Placental pericyte (primary cell): ENCODE measurements around a stretch of chr20.

- CAGE, long polyA plus RNA = no peak
Measured at GRCh38 chr20:9292917-9293538, 221.4 kb upstream of the LAMP5 start.

- CAGE, long polyA plus RNA = no peak
Measured at GRCh38 chr20:9332687-9333785, 181.4 kb upstream of the LAMP5 start.

- CAGE, long polyA plus RNA = no peak
Measured at GRCh38 chr20:9356769-9357092, 157.7 kb upstream of the LAMP5 start.

DNA sequence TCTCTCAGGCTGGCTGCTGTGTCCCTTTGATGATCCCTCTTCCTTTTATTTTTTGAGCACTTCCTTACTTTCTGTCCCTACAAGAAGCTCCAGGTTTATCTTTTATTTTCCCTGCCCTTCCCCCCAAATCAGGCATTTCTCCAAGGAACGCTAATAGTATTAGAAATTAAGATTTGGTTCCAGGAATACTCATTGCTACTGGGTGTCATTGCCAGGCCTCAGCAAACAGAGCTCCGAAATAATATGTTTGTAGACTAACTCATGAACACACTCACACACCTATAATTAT lies 68.5 kb downstream of the LAMP5 start:
- CAGE, long polyA plus RNA = no peak

DNA sequence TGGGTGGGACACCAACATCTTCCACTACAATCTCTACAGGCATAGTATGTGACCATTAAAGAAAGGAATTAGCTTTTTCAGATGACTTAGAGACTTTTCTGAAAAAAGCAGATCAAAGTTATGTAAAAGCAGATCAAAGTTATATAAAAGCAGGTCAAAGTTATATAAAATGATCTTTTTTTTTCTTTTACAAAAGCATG lies 36.4 kb downstream of the MKKS start:
- CAGE, long polyA plus RNA = no peak

DNA sequence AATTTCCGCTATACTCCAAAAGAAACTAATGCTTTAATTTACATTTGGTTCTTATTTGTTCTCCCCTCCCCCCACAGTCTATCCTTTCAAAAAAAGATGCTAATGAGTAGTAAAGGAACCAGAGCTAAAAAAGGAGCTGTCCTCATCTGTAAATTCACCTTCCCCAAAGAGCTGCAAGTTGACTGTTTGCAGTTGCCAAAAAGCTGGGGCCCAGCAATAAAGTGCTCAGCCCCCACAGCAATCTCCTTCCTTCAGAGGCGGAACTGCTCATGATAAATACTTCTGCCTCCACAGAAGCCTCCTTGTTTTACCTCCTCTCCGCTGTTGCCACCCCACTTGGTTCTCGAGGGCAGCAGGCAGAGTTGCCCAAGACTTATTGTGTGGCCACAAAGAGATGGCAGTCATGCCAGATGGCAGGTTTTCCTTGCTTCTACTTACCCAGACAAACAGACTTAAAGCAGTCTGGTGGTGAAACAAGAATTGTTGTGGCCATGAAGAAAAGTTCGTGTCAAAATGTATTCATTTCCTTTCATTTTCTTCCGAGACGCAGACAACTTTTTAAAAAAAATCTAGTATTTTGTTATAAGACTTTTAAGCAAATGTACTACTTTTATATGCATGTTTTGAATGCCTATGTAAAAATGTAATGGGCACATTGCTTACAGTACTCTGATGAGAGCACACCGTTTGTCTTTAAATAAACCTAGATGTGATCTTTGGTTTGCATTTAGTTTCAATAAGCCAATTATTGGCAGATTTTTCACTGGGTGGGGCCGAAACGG lies 66.4 kb downstream of the SLX4IP start:
- CAGE, long polyA plus RNA = no peak

DNA sequence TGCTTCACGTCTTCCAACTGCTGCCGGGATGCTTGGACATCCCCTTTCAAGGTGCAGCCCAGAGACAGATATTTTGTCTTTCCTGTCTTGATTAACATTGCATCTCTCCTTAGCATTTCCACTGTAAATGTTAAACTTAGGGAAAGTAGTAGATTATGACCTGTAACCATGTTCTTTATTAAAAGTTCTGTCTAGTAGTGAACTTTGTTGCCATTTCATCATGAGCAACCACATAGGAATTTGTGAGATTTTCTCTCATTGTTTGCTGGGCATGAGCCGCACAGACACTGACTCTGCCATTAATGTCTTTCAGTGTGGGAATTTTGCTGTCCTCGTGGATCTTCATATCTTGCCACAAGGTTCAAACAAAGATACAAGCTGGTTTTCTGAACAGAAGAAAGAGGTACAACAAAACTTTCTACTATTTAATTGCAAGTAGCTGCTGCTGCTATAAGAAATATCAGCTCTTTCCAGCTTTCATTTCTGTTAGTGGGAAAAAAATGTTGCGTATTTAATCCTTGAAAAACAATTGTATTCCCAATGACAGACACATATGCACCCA lies 117.8 kb downstream of the JAG1 start:
- CAGE, long polyA plus RNA = no peak

GRCh38 chr20:10624214-10625161 lies 49.3 kb downstream of the JAG1 start:
- CAGE, long polyA plus RNA = no peak

DNA sequence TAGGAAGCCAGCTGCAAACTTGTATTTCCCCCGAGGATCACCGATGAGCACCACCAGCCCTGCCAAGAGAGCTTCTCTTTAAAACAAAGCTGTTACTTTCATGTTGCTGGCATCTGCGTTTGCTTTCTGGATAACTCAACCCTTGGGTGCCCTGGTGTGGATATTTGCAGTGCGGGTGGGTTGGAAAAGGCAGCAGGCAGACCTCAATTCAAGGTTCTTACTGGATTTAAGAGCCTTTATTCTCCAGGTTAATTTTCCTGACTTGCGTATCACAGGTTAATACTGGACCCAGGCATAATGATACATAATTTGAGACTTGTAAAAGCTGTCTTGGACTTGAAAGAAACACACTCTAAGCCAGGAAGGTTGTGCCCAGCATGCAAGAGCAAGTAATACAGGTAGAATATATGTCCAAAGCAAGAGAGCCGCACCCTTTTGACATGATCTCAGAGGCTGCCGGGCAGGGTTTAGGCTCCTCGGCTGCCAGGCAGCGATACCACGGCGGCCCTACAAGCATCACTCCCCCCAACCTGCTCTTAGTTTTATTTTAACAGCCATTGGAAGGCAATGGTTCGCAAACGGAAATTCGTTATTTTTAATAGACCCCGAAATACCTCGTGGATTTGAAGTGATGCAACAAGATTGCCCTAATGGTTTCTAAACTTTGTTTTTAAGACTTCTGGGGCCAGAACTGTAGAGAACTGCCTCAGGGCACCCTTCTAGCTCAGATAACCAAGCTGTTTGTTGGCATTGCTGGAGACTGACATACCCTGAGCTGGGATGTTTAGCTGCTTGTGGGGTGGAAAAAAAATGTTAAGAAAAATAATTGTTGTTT lies 39.2 kb downstream of the JAG1 start:
- CAGE, long polyA plus RNA = no peak

GRCh38 chr20:10670353-10671379 lies 3.1 kb downstream of the JAG1 start:
- CAGE, long polyA plus RNA = no peak

- CAGE, long polyA plus RNA = no peak
Measured at GRCh38 chr20:10856186-10856918, 182.6 kb upstream of the JAG1 start.

DNA sequence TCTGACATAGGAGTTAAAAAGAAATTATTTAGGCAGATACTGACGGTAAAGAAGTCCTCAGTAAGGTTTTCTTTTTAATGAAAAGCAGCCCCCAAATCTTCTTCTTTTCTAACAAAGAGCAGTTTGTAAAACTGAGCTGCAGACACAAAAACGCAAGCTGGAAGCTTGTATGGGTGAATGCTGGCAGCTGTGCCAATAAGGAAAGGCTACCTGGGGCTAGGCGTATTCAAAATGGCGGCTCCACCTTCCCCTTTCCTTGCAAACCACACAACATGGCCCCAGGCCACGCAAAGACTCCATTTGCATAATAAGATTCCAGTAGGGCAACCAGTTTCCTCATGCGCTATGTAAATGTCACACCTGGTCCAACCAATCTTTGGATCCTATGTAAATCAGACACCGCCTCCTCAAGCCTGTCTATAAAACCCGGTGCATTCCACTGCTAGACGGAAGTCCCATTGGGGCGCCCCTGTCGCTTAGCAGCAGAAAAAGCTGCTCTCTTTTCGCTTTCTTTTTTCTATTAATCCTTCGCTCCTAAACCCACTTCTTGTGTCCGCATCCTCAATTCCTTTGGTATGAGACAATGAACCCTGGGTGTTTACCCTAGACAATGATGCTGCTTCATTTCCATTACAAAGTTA lies 505.9 kb upstream of the BTBD3 start:
- CAGE, long polyA plus RNA = no peak

- CAGE, long polyA plus RNA = no peak
Measured at GRCh38 chr20:11850297-11850625, 67.4 kb upstream of the BTBD3 start.

DNA sequence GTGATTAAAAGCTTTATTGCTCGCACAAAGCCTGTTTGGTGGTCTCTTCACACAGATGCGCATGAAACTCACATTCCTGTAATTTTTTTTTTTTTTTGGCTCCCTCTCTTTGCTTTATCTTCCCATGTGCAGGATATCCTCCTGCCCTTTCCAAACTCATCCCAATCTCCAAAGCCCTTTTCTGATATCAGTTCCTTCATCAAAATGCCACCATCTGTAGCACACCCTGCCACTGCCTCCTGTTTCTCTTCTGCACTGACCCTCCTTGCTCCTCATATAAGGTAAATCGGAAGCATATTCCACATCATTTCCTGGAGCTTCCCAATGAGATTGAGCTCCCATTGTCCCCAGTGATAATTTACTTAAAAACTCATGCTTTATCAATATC lies 255.4 kb upstream of the SPTLC3 start:
- CAGE, long polyA plus RNA = no peak

GRCh38 chr20:12753716-12754455 lies 254.9 kb upstream of the SPTLC3 start:
- CAGE, long polyA plus RNA = no peak

- CAGE, long polyA plus RNA = no peak
Measured at GRCh38 chr20:13288300-13288680, 67.2 kb downstream of the ISM1 start.

DNA sequence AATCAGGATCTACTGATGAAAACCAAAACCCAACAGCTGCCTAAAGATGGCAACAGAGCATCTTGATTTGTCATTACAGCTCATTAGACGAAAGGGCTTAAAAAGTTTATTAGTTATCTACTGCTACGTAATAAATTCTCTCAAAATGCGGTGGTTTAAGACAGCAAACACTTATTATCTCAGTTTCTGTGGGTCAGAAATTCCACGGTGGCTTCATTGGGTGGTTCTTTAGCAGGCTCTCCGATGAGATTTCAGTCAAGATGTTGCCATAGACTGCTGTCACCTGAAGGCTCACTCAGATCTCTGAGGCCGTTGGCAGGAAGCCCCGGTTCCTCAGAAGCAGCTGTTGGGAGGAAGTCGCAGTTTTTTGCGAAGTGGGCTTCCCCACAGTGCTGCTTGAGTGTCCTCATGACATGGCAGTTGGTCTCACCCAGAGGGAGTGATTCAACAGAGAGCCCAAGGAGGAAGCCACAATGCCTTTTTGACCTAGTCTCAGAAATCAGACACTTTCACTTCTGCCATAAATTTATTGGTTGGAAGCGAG lies 208.5 kb downstream of the TASP1 start:
- CAGE, long polyA plus RNA = no peak

GRCh38 chr20:13754121-13754702 lies 30.5 kb downstream of the ESF1 start:
- CAGE, long polyA plus RNA = no peak

DNA sequence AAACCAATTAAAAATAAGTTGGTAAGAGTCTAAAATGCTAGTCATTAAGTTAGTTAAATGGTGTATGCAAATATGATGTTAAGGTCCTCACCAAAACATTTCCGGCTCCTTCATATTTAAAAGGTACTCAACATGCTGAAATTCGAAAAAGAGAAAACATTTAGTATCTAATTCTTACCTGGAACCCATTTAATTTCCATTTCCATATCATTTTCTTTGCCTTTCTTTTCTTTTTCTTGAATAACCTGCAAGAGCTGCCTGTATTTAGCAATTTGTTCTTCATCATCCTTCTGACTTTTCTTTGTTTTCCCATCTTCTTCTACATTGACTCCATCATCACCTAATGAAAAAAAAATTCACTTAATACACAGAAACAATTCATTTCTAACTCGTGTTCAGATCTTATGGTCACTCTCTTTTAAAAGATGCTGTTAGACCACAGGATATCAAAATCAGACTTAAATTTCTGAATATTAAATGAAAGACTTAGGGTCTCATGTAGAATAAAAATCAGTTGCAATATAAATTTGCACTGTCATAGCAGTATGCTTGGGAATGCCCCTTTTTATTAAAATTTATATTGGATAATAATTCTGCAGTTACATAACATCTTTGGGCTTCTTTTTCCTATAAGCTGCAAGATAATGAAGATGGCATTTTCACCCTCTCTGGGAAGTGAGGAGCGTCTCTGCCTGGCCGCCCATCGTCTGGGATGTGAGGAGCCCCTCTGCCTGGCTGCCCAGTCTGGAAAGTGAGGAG lies 25.0 kb downstream of the ESF1 start:
- CAGE, long polyA plus RNA = no peak

DNA sequence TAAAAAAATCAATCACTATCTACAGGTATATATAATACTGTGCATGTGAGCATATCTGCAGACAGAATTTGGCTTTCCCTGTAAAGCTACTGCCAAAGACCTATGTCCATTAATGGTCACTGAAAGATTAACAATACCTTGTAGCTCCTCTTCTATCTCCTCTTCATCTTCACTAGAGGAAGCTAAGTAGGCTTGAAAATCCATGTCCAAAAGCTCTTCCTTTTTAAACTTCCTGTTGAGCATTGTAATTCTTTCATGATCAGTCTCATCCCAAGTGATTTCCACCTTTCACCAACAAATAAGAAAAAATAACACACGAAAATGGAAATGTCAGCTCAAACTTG lies 18.1 kb downstream of the ESF1 start:
- CAGE, long polyA plus RNA = no peak